ENCODE measurements around a stretch of chr2.

GRCh38 chr2:216829190-216829714 lies 30.6 kb downstream of the TNP1 start:
- PRO-cap = no peak
- RAMPAGE, long total RNA, 2 experiments = no peak in any of the 2 experiments

DNA sequence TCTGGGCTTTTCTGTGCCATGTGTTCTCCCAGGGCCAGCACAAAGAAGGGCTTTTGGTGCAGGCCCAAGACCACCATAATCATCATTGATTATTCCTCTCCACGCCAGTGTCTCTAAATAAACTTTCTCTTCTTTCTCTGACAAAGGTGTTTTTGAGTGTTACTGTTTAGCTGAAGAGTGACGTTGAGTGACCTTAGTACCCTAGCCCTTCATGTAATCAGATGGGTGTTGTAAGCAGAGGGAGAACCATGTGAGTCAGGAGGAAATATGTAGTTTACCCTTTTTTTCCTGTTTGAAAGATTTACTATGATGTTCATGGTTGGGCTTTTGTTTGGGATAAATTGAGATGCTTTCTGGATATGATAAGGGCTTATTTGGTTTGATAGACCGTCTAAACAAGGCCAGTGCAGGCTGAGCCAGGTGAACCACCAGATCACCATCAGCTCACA lies 11.7 kb upstream of the TNP1 start:
- PRO-cap = no peak
- RAMPAGE, long total RNA, 2 experiments = no peak in any of the 2 experiments

GRCh38 chr2:217387821-217388458 lies 528.1 kb upstream of the TNP1 start:
- PRO-cap = no peak
- RAMPAGE, long total RNA, 2 experiments = no peak in any of the 2 experiments

GRCh38 chr2:217846200-217846942 lies 156.4 kb downstream of the TNS1 start:
- PRO-cap = no peak
- RAMPAGE, long total RNA, 2 experiments = no peak in any of the 2 experiments

DNA sequence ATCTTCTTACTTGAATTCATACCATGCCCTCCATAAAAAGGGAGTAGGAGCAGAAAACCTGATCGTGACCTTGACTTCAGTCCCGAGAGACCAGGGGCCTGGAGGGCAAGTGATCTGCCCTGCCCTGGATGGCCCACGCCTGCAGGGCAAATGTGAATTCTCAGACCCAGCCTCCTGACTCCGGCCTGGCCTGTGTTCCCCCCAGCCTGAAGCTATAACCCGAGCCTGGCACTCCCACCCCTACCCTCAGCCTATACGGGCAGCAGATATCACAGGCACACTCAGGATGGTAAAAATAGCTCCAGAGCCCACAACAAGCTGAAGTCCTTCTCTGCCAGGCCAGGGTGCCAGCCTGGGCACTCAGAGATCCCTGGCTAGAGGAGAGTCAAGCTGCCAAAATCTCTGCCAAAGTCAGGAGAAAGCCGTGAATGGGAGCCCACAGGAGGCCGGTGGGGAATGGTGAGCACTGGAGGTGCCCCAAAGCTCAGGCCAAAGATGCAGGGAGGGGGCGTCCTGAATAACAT lies 145.2 kb downstream of the TNS1 start:
- PRO-cap = no peak
- RAMPAGE, long total RNA, 2 experiments = no peak in any of the 2 experiments

DNA sequence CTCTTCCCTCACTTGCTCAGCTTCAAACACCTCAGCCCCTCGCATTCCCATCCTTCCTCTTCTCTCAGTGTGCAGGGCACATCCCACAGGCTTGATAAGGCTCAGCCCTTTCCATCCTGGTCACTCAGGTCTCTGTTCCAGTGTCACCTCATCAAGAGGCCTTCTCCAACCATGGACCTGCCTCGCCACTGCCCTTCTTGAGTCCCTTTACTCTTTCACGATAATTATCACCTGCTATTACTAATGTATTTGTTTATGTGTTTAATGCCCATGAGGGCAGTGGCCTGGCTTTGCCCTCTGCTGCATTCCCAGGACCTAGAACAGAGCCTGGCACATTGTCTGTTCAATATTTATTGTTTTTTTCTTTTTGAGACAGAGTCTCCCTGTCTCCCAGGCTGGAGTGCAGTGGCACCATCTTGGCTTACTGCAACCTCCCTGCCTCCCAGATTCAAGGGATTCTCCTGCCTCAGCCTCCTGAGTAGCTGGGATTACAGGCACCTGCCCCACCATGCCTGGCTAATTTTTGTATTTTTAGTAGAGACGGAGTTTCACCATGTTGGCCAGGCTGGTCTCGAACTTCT lies 111.0 kb downstream of the TNS1 start:
- PRO-cap = no peak
- RAMPAGE, long total RNA, 2 experiments = no peak in any of the 2 experiments

DNA sequence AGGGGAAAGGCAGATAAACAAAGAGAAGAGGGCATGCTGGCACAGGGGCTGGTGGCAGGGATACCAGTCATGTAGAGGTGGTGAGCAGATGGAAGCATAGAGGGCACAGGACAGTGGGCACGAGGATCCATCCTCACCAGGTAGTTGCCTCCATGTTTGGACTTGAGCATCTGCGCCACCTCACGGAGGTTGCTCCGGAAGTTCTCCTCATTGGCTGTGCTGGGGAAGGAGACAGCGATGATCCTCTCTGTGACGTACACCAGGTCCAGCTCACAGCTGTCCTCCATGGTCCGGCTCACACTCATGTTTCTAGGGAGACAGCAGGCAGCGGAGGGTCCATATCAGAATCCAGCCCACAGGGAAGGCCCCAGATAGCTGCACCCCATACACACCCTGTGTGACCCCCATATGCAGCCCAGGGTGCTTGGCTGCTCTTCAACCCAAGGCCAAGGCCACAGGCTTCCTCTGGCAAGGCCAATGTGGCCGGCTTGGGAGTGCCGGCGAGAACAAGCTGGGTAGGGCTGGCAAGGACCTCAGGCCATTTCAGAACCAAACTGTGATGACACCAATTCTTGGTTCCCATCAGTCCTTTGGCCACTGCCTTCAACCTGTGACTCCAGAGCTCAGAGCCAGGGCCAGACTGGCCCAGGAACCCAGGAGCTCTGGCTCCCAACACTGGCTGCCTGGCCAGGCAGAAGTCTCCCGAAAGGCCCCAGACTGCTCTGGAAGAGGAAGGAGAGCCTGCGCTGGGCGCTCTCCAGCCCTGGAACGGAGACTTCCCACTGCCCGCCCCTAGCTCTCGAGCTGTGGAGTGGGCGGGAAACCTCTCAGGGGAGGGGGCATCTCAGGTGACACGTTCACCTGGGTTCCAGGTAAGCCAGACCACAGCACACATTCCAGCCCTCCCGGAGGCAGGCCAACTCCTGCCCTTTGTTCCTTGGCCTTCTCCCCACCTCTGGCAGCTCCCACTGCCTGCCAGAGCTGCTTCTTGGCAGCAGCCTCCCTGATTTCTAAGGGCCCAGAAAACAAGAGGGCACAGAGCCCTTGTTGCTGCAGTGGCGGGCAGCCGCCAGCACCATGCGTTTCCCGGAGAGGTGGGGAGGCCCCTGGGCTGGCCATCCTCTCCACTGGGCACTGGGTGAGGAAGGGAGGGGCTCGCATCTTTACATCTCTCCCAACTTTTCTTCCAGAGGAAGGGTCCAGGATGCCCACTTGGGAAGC lies 104.7 kb downstream of the TNS1 start:
- PRO-cap = bidirectional peak, plus-strand start at position 1,036 of the sequence, minus-strand start at position 770 of the sequence
- RAMPAGE, long total RNA, 2 experiments = start-site peak on the minus strand in 2 of 2 experiments, centred at positions 288 to 759 of the sequence, 116 to 265 reads per replicate

- PRO-cap = no peak
- RAMPAGE, long total RNA, 2 experiments = no peak in any of the 2 experiments
Measured at GRCh38 chr2:217916532-217917214, 86.1 kb downstream of the TNS1 start.

DNA sequence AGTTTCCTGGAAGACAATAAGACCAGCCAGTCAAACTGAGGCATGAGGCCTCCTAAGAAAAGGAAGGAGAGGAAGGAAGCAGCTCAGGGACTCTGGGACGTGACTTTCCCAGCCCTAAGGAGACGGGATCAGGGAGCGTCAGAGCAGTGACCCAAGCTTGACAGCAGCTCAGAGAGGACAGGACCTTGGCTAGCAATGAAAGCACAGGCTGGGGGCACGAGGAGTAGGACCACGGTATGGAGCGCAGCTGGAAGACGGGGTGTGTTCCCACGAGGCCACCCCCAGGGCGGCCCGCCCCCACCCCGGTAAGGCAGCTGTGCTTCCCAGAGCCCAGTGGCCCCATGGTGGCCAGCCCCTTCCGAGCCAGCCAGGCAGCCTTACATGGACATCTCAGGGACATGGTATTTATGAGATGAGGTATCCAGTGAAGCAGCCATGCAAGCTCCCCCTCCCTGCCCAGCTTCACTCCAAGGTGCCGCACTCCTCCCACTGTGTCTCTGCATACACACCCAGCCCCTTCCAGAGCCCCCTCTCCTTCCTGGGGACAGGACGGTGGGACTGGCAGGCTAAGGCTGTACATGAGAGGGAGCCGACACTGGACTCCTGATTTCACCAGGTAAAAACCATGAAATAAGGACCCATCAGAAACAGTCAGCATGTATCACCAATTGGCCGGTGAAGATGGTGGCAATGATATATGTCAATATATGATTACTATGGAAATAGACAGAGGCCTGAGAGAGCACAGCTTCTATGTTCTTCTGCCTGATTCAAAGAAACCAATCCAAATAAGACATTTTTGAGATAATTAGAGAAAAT lies 45.7 kb downstream of the TNS1 start:
- PRO-cap = bidirectional peak, plus-strand start at position 465 of the sequence, minus-strand start at position 245 of the sequence
- RAMPAGE, long total RNA, 2 experiments = start-site peak on the plus strand in 1 of 2 experiments, centred at position 494 of the sequence, 6 reads per replicate

- PRO-cap = unidirectional peak, minus-strand start at chr2:217972703
- RAMPAGE, long total RNA, 2 experiments = no peak in any of the 2 experiments
Measured at GRCh38 chr2:217972422-217972861, 30.4 kb downstream of the TNS1 start.

- PRO-cap = no peak
- RAMPAGE, long total RNA, 2 experiments = no peak in any of the 2 experiments
Measured at GRCh38 chr2:217993834-217994219, 9.0 kb downstream of the TNS1 start.

- PRO-cap = no peak
- RAMPAGE, long total RNA, 2 experiments = no peak in any of the 2 experiments
Measured at GRCh38 chr2:218034531-218035372, 32.0 kb upstream of the TNS1 start.

DNA sequence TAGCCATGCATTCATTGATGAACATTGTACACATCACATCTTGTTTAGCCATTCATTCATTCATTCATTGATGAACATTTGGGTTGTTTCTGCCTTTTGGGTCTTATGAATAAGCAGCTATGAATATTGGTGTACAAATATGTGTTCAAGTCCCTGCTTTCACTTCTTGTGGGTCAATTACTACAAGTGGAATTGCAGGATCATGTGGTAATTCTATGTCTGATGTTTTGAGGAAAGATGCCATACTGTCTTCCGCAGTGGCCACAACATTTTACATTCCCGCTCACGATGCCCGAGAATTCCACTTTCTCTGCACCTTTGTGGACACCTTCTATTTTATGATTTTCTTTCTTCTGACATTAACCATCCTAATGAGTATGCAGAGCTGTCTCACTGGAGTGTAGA lies 9.4 kb upstream of the RUFY4 start:
- PRO-cap = no peak
- RAMPAGE, long total RNA, 2 experiments = no peak in any of the 2 experiments

GRCh38 chr2:218063393-218063965 lies 5.6 kb upstream of the RUFY4 start:
- PRO-cap = no peak
- RAMPAGE, long total RNA, 2 experiments = no peak in any of the 2 experiments

DNA sequence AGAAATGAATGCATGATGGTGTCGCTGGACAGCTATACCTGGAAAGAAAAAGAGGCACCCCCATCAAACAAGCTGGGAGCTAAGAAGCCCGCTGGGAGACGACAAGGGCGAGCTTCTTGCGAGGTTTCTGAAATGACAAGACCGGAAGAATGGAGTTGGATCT lies 383 bp upstream of the ARPC2 start:
- PRO-cap = no peak
- RAMPAGE, long total RNA, 2 experiments = no peak in any of the 2 experiments

GRCh38 chr2:218232989-218233247 lies 15.9 kb downstream of the ARPC2 start:
- PRO-cap = no peak
- RAMPAGE, long total RNA, 2 experiments = no peak in any of the 2 experiments

DNA sequence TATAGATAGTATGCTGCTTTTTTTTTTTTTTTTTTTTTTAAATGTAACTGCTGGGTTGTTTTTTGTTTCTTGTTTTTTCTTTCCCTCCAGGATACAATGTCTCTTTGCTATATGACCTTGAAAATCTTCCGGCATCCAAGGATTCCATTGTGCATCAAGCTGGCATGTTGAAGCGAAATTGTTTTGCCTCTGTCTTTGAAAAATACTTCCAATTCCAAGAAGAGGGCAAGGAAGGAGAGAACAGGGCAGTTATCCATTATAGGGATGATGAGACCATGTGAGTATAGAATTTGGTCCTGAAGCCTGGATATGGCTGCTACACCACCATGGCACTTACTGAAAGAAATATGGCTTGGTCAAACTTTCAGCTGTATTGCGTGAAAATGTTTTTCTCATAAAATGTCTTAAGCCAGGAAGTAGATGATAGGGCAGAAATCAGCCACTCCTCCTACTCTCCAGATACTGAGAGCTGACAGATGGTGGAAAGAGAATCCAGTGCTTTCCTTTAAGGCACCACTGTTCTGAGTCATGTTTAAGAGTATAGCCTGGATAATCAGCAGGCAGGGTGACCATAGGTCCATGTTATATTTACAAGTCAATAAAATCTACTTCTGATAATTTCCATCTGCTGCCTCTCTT lies 21.7 kb downstream of the ARPC2 start:
- PRO-cap = no peak
- RAMPAGE, long total RNA, 2 experiments = no peak in any of the 2 experiments

DNA sequence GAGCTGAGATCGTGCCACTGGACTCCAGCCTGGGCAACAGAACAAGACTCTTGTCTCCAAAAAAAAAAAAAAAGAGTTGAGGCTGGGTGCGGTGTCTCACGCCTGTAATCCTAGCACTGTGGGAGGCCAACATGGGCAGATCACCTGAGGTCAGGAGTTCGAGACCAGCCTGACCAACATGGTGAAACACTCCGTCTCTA lies 14.8 kb upstream of the GPBAR1 start:
- PRO-cap = no peak
- RAMPAGE, long total RNA, 2 experiments = no peak in any of the 2 experiments

- PRO-cap = bidirectional peak, plus-strand start at chr2:218259889, minus-strand start at chr2:218259759
- RAMPAGE, long total RNA, 2 experiments = no peak in any of the 2 experiments
Measured at GRCh38 chr2:218258814-218260210, 1.5 kb upstream of the GPBAR1 start.

GRCh38 chr2:218270628-218271038 lies 314 bp downstream of the PNKD start:
- PRO-cap = no peak
- RAMPAGE, long total RNA, 2 experiments = no peak in any of the 2 experiments

Measured in prostate gland (tissue), 2 donors.